Subcutaneous adipose tissue (tissue), 3 donors: ENCODE measurements around the gene VCPKMT.

GRCh38 chr14:36523968-36524841, 4.2 kb upstream of the NKX2-1 start:
- PRO-cap: no peak
- RAMPAGE, long total RNA, 3 experiments: no peak in any of the 3 experiments

GRCh38 chr14:36683405-36683749, 21.7 kb downstream of the PAX9 start:
- PRO-cap: no peak
- RAMPAGE, long total RNA, 3 experiments: no peak in any of the 3 experiments

DNA sequence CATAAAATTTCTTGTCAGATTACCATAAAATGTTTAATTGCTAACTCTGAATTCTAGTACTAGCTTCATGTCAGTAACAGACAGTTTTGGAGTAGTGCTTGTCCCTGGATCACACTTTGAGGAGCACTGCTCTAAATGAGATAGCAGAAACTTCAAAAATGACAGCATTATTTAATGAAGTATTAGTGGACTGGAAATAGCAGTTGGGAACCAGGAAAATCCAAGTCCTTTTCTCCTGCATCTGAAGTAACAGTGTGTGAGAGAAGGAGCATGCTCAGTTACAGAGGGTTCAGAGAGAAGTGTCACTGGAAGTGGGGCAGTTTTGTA, 130.8 kb downstream of the MIPOL1 start:
- PRO-cap: no peak
- RAMPAGE, long total RNA, 3 experiments: no peak in any of the 3 experiments

DNA sequence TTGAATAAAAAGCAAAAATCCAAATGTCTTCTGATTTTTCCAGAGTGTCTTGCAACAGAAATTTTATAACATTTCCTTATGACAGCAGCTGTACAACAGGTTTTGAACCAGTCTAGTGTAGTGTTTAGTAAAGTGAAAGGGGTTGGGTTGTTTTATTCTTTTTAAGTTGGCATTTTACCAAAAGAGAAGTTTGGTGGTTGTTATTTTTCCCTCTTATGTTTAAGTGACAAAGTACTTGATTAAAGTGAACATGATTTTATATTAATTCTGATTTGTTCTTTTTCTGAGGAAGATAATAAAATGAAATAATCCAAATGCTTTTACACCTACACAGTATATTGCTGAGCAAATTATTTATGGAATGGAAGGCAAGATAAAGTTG, 129.0 kb downstream of the FOXA1 start:
- PRO-cap: no peak
- RAMPAGE, long total RNA, 3 experiments: no peak in any of the 3 experiments

DNA sequence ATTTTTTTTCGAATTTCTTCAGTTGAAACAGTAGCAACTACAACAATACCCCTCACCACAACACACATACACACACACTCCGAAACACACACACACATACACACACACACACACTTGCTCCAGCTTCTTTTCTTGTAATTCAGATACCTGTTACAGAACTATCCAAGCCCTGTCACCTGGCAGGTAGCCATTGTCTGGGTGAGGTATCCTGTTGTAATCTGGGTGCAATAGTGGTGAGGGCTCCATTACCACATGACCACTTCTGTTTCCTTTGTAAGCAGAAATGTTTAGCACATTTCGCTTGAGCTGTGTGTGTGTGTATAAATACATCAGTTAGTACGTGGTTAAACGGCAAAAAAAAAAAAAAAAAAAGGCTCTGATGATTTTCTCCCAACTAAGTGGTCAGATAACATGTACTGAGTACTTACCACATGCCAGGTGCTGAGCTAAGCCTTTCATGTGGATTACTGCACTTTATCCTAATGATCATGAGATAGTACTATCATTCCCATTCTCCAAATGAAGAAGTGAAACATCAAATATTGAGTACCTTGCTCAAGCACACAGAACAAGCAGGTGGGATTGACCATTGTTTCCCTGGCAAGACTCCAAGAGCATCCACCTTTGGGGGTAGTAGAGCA, 129.3 kb upstream of the SSTR1 start:
- PRO-cap: no peak
- RAMPAGE, long total RNA, 3 experiments: no peak in any of the 3 experiments

DNA sequence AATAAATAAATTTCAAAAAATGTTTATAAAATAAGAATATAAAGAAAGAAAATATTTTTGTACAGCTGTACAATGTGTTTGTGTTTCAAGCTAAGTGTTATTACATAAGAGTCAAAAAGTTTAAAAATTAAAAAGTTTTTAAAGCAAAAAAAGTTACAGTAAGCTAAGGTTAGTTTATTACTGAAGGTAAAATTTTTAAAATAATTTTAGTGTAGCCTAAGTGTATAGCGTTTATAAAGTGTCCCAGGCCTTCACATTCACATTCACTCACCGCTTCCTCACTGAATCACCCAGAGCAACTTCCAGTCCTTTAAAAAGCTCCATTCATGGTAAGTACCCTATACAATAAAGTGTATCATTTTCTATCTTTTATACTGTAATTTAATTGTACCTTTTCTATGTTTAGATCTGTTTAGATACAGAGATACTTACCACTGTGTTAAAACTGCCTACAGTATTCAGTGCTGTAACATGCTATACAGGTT, 3.9 kb downstream of the CLEC14A start:
- PRO-cap: no peak
- RAMPAGE, long total RNA, 3 experiments: no peak in any of the 3 experiments

DNA sequence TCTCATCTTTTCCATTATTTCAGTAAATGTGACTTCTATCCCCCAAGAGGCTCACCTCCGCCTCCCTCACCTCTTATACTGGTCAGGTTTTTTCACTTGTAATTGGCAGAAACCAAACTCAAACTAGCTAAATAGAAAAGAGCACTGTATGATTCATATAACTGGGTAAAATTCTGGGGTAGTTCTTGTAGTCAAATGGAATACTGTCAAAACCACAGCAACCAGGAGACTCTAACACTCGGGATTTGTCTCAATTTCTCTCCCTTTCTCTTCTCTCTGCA, 14.9 kb upstream of the CLEC14A start:
- PRO-cap: no peak
- RAMPAGE, long total RNA, 3 experiments: no peak in any of the 3 experiments

- PRO-cap: no peak
- RAMPAGE, long total RNA, 3 experiments: no peak in any of the 3 experiments
Observed at GRCh38 chr14:39433147-39433592, 937 bp upstream of the FBXO33 start.

DNA sequence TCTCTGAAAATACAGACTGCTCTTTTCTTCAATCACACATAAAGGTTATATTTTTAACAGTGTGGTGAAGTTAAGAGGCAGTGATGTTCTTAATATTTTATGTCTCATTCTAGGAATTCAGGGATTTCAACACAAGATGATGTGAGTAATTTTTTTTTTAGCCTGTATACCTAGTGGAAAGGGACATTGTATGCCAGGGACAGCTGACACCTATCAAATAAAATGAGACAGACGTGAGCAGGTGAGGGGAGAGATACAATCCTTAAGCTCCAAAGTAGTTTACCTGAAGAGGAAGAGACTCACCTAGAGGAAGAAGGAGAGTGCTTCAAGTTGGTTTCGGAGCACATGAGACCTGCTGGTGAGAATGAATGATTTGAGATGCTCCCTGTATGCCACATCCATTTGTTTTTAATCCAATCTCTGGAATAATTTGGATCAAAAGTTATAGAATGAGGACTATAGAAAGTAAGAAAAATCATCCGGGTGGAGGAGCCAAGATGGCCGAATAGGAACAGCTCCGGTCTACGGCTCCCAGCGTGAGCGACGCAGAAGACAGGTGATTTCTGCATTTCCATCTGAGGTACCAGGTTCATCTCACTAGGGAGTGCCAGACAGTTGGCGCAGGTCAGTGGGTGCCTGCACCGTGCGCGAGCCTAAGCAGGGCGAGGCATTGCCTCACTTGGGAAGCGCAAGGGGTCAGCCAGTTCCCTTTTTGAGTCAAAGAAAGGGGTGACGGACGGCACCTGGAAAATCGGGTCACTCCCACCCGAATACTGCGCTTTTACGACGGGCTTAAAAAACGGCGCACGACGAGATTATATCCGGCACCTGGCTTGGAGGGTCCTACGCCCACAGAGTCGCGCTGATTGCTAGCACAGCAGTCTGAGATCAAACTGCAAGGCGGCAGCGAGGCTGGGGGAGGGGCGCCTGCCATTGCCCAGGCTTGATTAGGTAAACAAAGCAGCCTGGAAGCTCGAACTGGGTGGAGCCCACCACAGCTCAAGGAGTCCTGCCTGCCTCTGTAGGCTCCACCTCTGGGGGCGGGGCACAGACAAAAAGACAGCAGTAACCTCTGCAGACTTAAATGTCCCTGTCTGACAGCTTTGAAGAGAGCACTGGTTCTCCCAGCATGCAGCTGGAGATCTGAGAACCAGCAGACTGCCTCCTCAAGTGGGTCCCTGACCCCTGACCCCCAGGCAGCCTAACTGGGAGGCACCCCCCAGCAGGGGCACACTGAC, 915.8 kb upstream of the FBXO33 start:
- PRO-cap: no peak
- RAMPAGE, long total RNA, 3 experiments: no peak in any of the 3 experiments

GRCh38 chr14:42414285-42414884, 807.7 kb downstream of the LRFN5 start:
- PRO-cap: unidirectional peak, minus-strand start at chr14:42414584
- RAMPAGE, long total RNA, 3 experiments: no peak in any of the 3 experiments

DNA sequence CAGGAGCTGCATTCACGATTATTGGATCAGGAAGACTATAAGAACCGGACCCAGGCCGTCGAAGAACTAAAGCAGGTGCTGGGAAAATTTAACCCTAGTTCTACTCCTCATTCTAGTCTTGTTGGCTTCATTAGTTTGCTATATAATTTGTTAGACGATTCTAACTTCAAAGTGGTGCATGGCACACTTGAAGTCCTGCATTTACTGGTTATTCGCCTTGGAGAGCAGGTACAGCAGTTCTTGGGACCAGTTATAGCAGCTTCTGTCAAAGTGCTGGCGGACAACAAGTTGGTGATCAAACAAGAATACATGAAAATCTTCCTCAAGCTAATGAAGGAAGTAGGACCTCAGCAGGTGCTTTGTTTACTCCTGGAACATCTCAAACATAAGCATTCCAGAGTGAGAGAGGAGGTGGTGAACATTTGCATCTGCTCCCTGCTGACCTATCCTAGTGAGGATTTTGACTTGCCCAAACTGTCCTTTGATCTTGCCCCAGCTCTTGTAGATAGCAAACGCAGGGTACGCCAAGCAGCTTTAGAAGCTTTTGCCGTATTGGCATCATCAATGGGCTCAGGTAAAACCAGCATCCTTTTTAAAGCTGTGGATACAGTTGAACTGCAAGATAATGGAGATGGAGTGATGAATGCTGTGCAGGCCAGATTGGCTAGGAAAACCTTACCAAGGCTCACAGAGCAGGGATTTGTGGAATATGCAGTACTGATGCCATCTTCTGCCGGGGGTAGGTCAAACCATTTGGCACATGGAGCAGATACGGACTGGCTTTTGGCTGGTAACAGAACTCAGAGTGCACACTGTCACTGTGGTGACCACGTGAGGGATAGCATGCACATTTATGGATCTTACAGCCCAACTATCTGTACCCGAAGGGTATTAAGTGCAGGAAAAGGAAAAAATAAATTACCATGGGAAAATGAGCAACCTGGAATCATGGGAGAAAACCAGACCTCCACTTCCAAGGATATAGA, 1.8 kb downstream of the TOGARAM1 start:
- PRO-cap: no peak
- RAMPAGE, long total RNA, 3 experiments: start-site peak on the plus strand in 1 of 3 experiments, centred at position 373 of the sequence, 13 reads per replicate

DNA sequence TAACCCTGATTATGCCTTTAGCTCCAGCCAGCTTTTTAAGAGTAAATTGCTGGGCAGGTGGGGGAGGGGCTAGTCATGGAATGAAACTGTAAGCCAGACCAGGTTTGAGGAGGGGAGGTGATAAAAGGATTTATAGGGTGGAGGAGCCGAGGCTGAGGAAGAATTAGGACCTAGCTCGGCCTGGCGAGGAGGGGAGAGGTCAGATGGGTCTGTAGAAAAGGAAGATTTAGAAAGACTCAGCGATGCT, 583.8 kb upstream of the MDGA2 start:
- PRO-cap: no peak
- RAMPAGE, long total RNA, 3 experiments: no peak in any of the 3 experiments

GRCh38 chr14:48771752-48772294, 814.4 kb downstream of the RPS29 start:
- PRO-cap: no peak
- RAMPAGE, long total RNA, 3 experiments: no peak in any of the 3 experiments

- PRO-cap: bidirectional peak, plus-strand start at chr14:49634468, minus-strand start at chr14:49634277
- RAMPAGE, long total RNA, 3 experiments: no peak in any of the 3 experiments
Observed at GRCh38 chr14:49634202-49635074, 606 bp downstream of the DNAAF2 start.

DNA sequence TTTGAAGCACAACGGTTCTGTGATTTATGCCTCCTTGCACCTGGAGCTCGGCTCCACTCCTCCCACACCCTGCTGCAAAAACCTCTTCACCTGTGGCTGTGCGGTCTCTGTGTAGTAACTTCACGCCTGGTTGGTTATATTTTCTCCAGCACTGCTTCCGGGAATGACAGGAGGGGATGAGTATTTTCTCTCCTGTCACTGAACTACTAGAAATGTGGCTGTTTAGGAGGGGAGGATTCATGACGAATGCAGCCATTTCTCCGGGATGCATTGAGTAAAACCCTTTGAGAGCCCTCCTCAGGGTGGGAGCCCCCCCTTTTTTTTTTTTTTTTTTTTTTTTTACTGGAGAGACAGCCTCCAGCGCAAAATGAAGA, 67.2 kb downstream of the ARF6 start:
- PRO-cap: no peak
- RAMPAGE, long total RNA, 3 experiments: no peak in any of the 3 experiments

DNA sequence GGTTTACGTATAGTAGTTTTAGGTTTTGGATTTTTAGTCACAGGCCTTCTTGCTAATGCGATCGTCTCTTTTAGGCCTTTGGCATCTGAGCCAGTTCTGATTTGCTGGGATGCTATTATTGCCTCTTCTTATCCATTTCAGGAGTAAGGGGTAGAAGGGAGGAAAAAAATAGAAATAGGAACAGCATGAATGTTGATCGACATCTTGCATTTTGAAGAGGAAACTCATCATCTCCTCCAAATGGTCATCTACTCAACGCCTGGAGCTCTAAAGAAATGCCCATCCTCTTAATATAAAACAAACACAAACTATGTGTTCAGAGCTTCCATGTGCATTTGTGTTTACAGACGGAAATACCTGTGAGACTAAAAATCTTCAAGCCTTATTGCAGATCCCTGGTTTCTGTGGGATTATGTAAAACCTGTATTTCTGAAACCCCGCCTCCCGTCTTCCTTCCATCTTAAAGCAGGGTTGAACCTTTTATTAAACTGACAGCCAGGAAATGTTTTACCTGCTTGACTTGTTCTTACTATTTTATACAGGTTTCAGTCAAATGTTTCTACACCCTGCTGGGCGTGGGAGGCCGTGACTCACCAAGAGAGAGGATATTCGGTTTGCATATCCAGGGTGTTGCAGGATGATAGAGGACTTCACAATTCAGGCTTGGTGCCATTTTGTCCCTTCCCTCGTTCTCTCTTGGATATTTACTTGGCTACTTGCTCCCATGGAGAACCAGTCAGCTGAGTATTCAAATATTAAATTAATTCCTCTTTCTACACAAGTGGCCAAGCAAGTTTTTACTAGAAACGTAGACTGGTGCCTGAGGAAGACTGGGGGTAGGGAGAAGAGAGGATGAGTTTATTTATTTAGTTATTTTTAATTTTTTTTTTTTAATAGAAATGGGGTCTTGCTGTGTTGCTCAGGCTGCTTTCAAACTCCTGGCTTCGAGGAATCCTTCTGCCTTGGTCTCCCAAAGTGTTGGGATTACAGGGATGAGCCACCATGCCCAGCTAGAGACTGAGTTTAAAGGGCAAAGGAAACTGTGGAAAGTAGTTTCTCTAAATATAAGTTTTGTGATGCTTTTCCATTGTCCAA, 69.7 kb downstream of the ARF6 start:
- PRO-cap: no peak
- RAMPAGE, long total RNA, 3 experiments: no peak in any of the 3 experiments

- PRO-cap: bidirectional peak, plus-strand start at chr14:49999382, minus-strand start at chr14:49999257
- RAMPAGE, long total RNA, 3 experiments: no peak in any of the 3 experiments
Observed at GRCh38 chr14:49999063-49999782, 106.3 kb downstream of the ARF6 start.

GRCh38 chr14:50060526-50061386, 55.6 kb downstream of the VCPKMT start:
- PRO-cap: no peak
- RAMPAGE, long total RNA, 3 experiments: no peak in any of the 3 experiments

GRCh38 chr14:50095693-50096314, 20.6 kb downstream of the VCPKMT start:
- PRO-cap: no peak
- RAMPAGE, long total RNA, 3 experiments: no peak in any of the 3 experiments

GRCh38 chr14:50115987-50117029, at the start of gene VCPKMT:
Gene VCPKMT, minus strand, starts transcription at chr14:50116572.
- PRO-cap: bidirectional peak, plus-strand start at chr14:50116671, minus-strand start at chr14:50116565
- RAMPAGE, long total RNA, 3 experiments: no peak in any of the 3 experiments